Fibroblast of villous mesenchyme (primary cell): ENCODE measurements around the genes GPLD1, GMNN and RIPOR2.

DNA sequence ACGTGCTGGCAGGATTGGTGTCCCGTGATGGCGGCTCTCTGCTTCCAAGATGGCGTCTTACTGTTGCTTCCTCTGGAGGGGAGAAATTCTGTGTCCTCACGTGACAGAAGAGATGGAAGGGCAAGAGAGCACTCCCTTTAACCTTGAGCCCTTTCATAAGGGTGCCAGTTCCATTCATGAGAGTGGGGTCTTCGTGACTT, 28.1 kb downstream of the RNF144B start:
- CAGE, long polyA plus RNA: no peak

DNA sequence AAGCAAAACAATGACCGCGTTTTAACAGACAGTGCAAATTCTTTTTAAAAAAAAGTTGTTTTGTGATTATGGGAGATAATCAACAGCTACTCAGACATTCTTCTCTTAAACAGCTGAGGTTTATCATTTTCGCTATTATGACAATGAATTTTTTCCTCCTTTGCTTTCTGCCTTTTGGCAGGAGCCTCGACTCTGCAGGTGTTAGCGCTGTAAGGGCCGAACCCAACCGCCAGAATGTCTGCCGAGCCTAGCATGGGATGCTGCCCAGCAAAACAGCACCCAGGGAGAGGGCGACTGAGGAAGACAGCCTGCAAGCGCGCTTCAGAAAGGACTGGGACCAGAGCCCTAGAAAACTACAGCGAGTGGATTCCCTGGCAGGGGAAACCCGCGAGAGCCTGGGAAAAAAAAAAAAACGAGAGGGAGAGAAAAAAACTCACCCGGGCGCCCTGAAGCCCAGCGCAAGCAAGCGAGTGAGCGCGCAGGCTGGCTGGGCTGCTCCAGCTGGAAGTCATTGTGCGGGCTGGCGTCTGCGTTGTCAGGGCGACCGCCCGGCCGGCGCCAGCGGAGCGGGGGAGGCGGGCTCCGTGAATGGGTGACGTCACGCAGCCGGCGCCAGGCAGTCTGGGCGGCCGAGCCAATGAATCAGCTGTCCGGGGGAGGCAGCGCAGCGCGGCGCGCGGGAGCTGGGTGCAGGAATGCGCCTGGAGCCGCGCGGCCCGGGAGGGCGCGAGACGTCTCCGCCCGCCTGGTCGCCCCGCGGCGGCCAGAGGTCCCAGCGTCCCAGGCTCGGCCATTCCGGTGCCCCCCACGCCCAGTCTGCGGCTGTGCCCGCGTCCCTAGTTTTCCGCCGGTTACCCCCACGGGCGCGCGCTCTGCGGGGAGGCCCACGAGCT, 32.7 kb upstream of the ID4 start:
- CAGE, long polyA plus RNA: no peak

GRCh38 chr6:19892259-19892725, 55.1 kb downstream of the ID4 start:
- CAGE, long polyA plus RNA: no peak

GRCh38 chr6:20134108-20134460, 78.2 kb downstream of the MBOAT1 start:
- CAGE, long polyA plus RNA: no peak

DNA sequence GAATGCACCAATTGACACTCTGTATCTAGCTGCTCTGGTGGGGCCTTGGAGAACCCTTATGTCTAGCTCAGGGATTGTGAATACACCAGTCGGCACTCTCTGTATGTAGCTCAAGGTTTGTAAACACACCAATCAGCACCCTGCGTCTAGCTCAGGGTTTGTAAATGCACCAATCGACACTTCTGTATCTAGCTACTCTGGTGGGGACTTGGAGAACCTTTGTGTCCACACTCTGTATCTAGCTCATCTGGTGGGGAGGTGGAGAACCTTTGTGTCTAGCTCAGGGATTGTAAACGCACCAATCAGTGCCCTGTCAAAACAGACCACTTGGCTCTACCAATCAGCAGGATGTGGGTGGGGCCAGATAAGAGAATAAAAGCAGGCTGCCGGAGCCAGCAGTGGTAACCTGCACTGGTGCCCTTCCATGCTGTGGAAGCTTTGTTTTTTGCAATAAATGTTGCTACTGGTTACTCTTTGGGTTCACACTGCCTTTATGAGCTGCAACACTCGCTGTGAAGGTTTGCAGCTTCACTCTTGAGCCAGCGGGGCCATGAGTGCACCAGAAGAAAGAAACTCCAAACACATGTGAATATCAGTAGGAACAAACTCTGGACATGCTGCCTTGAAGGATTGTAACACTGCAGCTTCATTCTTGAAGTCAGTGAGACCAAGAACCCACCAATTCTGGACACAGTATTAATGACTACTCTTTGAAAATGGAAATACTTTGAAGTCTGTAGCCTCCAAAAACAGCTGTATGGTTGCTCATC, 89.8 kb upstream of the MBOAT1 start:
- CAGE, long polyA plus RNA: no peak

DNA sequence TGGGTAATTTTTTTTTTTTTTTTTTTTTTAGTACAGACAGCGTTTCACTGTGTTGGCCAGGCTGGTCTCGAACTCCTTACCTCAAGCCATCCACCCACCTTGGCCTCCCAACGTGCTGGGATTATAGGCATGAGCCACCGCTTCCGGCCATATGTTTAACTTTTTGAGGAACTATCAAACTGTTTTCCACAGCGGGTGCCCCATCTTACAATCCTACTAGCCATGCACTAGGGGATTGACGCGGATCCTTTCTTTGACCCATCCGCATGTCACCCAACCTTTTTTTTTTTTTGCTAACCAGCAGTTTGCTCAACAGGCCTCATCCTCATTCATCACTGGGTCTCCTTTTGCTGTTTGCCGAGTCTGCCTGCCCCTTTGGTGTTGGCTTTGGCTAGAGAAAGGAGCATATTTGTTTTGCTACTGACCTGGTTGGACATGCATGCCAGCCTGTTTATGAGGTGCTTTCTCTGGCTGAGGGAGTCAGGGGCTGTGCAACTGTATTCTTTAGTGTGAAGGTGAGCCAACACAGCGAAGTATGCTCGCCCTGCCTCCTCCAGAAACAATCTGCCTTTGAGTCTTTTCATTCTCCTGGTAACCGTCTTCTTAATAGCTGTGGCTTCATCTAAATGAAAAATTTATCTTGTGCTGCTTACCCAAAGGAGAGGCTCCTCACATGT, 40.2 kb downstream of the E2F3 start:
- CAGE, long polyA plus RNA: no peak

DNA sequence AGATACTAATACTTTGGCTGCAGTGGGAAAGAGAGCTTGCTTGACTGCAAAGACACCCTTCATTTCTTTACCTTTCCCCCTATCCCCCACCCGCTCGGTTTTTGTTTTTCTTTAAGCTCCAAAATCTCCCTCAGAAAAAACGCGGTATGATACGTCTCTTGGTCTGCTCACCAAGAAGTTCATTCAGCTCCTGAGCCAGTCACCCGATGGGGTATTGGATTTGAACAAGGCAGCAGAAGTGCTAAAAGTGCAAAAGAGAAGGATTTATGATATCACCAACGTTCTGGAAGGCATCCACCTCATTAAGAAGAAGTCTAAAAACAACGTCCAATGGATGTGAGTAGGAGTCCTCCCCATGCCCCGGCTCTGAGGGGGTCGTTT, 53.2 kb upstream of the CDKAL1 start:
- CAGE, long polyA plus RNA: no peak

GRCh38 chr6:21457534-21458159, 135.9 kb upstream of the SOX4 start:
- CAGE, long polyA plus RNA: no peak

DNA sequence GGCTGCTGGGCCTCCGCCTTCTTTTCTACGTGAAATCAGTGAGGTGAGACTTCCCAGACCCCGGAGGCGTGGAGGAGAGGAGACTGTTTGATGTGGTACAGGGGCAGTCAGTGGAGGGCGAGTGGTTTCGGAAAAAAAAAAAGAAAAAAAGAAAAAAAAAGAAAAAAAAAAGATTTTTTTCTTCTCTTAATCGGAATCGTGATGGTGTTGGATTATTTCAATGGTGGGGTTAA, 3.2 kb downstream of the SOX4 start:
- CAGE, long polyA plus RNA: no peak

DNA sequence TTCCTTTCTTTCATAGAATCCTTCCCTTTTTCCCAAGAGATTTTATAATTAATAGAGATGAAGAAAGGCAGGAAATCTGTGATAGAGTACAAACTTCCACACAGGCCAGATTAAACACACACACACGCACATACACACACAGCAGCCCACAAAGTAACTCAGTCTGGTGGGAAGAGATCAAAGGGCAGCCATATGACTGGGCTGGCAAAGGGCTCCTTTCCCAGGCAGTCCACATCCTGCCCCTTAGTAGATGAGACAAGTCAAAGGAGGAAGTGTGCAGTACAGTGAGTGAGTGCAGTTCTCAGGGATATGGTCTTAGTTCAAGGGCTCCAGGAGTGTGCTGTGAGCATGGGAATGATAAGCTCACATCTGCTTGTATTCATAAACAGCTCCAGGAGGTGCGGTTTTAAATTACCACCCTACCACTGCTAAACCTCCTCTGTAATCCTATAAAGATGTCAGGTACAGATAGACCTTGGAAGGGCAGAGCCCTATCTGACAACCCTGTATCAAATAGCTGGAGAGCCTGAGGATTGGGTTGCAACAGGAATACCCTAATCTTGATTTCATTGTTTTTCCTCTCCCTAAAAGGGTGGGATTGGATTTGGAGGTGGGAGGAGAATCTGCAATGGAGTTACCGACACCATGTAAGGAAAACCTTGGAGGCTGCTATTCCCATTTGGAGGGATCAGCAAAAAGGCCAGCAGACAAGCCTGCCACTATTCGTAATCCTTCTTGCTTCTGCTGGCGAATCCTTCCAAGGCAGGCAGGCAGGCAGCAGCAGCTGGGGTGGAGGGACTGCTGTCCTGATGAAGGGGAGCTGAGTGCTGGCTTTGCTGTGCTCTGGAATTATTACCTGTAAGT, 342.9 kb downstream of the PRL start:
- CAGE, long polyA plus RNA: no peak

DNA sequence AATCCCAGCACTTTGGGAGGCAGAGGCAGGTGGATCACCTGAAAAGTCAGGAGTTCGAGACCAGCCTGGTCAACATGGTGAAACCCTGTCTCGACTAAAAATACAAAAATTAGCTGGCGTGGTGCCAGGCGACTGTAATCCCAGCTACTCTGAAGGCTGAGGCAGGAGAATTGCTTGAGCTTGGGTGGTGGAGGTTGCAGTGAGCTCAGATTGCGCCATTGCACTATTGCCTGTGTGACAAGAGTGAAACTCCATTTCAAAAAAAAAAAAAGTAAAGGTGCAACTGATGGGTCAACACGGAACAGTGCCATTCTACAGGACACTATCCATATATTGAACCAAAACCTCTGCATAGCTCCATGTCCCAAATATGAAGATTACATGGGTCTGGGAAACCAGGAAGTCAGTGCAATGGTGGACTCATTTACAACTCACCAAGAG, 673.3 kb downstream of the HDGFL1 start:
- CAGE, long polyA plus RNA: no peak

- CAGE, long polyA plus RNA: no peak
Observed at GRCh38 chr6:24488857-24489424, 437 bp downstream of the GPLD1 start.

DNA sequence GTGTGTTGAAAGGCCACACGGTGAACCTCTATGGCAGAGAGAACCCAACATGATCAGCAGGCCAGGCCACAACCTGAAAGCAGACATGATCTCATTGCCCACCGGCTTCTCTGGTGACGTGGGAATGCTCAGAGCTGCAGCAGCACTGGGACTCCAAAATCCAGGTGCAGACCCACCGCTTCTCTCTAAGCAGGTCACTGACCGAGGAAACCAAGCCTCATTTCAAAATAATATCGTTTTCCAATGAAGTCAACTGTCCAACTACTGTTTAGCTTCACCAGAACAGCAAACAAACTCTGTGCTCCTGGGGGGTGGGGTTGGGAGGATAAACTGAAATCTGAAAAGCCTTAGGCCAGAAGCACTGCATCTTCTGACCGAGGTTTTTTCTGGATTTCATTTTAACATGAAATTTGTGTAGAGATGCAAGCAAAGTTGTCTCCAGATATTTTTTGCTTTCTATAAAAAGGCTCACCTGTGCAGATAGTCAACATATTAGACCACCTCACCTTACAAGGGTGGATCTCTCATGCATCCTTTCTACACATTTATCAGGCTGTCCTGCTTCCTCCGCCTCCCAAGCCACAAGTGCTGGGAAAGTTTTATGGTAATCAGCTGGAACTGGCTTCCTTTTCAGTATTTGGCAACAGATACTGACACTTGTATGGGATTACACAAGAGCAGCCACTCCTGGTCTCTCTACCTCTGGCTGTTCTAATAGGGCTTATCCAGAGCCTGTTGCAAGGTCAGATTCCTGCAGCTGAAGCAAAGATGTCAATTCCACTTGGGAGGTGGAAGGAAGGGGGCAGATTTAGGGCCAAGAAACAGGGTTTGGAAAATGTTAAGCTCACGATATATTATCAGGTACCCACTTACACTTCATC, at the start of gene GPLD1:
GPLD1 (minus strand) TSS at position 154 of the 881 bp plus-strand sequence.
- CAGE, long polyA plus RNA: no peak

DNA sequence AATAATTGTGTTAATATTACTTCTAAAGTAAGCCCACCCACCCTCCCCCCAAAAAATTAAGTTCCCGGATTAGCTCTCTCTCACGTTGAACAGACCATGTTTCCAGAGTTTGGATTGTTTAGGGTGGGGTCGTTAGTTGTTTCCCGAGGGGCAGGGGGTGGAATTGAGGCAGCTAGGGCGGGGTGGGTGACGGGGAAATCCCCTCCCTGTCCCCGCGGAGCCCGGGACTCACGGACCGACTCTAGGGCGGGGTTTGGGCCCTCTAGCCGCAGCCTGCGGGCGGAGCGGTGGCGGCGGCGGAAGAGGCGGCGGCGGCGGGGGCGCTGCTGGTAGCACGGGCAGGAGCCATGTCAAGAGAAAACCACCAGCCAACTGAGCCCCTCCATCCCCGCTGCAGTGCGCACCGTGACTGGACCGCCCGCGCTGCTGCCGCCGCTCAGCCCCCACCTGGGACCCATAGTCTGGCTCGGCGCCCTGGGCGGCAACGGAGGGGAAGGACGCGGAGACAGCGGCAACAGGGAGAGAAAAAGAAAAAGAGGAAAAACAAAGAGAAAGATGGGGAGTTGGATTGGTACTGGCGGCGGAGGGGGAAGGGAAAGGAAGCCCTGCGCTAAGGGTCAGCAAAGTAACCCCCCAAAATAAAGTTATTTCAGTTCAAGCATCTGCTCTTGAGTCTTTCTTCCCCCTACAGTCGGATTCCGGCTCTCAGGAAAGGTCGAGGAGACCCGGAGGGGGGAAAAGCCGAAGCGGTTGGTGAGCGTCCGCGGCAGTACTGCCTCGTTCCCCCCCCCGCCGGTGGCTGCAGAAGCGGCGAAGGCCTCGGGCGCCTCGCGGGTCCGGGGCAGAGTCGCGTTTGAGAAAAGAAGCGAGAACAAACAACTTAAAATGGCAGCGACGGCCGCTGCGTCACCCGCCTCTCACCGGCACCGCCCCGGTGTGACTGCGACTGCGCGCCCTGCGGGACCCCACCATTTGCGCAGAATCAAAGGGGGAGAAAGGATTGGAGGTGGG, 1.3 kb upstream of the C6orf62 start:
- CAGE, long polyA plus RNA: no peak

- CAGE, long polyA plus RNA: start-site peak on the plus strand at chr6:24774947-24774974, 133 and 131 reads in 2 replicates
Observed at GRCh38 chr6:24774625-24775577, at the start of gene GMNN. Gene GMNN, plus strand, starts transcription at chr6:24774937.

DNA sequence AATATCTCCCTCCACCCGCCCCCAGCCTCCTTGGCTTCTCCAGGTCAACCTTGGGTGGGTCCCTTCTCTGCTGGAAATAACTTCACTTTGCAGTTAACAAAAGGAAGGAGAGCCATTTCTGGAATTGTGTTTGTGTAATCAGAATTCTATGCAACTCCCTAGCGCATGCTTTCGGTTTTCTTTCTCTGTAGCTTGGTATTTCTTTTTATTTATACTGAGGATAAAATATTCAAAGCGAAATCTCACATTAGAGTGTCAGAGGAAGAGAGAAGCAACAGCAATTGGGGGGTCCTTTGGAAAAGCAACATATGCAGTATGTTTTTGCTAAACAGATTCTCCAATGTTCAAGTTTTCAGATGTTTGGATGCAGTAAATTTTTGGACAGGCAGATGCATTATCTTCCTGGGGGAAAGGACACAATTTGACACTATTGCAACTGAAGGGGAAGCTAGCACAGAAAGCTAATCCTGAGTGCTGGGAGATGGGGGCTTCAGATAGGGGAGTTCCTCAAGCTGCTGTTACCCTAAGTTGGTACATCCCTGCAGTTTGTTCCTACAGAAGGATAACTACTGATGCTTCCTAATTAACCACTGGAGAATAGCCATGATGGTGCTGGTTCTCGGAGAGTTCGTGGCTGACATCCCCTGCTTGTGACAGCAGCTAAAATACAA, 26.9 kb downstream of the RIPOR2 start:
- CAGE, long polyA plus RNA: no peak

DNA sequence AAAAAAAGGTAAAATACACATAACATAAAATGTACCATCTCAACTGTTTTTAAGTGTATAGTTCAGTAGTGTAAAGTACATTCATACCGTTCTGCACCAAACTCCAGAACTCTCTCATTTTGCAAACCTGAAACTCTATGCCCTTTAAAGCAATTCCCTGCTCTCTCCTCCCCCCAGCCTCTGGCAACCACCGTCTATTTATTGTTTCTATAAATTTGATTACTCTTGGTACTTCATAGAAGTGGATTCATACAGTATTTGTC, 13.0 kb downstream of the RIPOR2 start:
- CAGE, long polyA plus RNA: no peak

GRCh38 chr6:24932961-24933251, 2.9 kb downstream of the RIPOR2 start:
- CAGE, long polyA plus RNA: no peak

- CAGE, long polyA plus RNA: no peak
Observed at GRCh38 chr6:24935636-24936228, at the start of gene RIPOR2. Gene RIPOR2, minus strand, starts transcription at chr6:24935960.

DNA sequence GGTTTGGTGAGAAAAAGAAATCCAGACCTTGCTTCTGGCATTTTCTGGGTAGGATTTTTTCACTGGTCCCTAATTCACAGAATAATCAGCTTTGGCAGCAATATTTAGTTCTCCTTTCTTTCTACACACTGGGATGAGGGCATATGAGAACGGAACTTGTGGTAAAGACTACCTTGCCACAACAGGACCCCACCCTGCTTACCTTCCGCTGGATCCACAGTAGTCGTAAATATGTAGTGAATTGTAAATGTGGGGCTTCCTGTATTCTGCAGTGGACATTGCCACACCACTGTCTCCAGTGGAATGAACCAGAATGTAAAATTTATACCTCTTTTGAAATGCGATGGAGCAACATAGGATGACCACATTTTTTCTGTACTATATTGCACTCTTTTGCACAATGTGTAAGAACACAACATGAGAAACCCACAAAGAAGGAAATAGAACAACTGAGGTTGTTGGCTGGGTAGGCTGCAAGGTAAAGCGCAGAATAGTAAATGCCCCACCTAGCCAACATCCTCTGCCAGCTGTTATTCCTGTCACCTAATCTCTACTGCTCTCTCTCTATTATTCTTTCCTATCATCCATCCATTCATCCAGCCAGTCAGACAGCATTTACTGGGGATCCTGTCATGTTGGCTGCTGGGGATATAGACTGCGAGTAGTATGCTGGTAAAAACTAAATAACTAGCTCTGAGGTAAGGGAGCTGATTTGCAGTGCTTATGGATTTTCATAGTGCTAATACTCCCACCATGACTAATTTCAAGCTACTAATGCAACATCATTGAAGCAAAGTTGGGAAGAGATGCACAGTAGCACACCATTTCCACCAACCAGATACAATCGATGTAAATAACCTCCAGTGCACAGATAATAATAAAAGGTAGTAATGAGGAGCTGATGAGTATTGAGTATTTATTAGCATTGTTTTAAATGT, 16.2 kb upstream of the RIPOR2 start:
- CAGE, long polyA plus RNA: no peak